ENCODE data around the gene CARS2.

DNA sequence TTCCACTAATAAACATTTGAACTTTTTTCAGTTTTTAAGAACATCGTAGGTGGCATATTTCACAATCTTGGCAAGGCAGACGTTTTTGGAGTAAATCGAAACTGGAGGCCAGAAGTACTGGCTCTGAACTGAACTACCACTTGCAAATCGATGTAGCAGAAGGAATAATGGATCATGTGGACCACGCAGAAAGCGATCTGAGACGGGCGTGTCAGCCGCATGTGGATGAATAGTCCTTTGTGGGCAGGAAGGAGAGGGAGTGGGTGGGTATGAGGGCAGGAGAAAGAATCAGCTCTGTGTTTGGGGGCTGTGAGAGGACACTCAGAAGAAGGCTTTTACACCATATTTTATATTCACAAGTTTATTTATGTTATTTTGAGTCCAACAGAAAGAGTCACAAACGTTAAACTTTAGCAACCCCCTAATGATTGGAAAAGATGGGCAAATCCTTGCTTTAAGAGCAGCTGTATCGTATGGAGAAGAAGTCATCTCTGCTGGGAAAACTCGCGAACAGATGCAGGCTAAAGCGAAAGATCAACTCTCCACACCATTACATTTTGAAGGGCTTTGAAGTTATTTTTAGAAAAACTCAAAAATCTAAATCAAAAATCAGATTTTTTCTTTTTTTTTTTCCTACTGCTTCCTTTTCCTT lies 90.5 kb downstream of the COL4A2 start:
- RRBS: no CpG with 5 or more reads among the region's 14 CpGs

GRCh38 chr13:110408264-110408789 lies 101.2 kb downstream of the COL4A2 start:
- RRBS: no CpG with 5 or more reads among the region's 15 CpGs

DNA sequence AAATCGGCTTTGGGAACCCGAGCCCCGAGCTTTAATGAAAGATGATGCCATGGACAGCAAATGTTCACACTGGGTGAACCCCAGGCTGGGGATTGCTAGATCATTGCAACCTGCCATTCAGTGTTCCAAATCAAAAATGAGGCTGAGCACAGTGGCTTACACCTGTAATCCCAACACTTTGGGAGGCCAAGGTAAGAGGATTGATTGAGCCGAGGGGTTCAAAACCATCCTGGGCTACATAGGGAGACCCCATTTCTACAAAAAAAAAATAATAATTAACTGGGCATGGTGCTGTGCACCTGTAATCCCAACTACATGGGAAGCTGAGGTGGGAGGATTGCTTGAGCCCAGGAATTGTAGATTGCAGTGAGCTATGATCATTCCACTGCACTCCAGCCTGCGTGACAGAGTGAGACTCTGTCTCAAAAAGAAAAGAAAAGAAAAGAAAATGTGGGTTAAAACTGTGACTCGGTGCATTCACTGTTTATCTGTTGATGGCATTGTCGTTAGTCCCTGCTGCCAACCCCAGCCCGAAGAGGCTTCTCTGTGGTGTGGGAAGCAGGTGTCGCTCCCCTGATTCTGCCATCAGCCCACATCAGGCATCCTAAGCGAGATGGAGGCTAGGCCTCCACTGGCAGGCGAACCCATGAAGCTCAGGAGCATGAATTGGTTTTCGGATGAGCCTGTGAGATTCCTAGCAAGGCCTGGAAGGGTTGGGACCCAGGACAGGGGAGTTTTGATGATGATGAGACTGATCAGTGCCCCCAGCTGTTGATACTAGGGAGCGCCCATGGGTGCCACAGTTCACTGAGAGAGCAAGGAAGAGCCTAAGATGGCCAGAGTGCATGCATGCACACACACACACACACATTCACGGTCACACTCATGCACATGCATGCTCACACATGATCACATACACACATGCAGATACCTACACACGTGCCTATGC lies 87.5 kb downstream of the RAB20 start:
- RRBS: no CpG with 5 or more reads among the region's 15 CpGs

DNA sequence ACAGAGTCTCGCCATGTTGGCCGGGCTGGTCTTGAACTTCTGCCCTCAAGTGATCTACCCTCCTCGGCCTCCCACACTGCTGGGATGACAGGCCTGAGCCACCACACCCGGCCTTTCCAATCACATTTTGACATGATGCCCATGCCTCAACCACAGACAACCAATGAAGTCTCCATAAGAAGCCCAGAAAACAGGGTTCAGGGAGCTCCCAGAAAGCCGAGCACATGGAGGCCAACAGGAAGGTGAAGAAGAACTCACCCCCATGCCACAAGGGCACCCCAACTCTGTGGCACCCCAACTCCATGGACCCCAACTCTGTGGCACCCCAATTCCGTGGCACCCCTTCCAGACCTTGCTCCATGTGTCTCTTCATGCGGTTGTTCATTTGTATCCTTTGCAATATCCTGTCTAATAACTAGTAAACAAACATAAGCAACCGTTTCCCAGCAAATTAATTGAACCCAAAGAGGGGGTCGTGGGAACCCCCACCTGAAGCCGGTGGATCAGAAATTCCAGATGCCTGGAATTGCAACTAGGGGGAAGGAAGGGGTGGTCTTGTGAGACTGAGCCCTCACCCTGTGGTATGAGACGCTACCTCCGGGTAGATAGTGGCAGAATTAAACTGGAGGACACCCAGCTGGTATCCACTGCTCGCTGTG lies 11.5 kb downstream of the RAB20 start:
- RRBS: 98% methylated on average over 3 of the region's 13 CpGs

DNA sequence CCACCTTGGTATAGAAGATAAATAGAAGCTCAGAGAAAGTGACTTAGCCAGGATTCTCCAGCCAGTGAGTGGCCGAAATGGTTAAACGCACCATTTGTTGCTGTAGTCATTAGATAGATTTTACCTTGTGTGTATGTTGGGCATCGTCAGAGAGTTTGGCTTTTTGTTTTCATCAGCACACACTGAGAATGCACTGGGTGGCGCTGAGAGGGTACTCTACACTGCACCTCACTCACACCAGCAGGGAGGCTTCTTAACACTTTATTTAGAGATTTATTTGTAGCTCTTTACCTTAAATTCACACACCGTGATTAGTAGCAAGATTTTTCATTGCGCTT lies 1.4 kb downstream of the NAXD start:
- RRBS: no CpG with 5 or more reads among the region's 6 CpGs

- RRBS: no CpG with 5 or more reads among the region's 9 CpGs
Measured at GRCh38 chr13:110618656-110619111, 3.3 kb downstream of the NAXD start.

- RRBS: 98% methylated on average over 2 of the region's 6 CpGs
Measured at GRCh38 chr13:110637483-110638051, 22.2 kb downstream of the NAXD start.

GRCh38 chr13:110705717-110706657 lies at the start of gene CARS2:
CARS2 (minus strand) TSS chr13:110706116.
- RRBS: 1% methylated on average over 22 of the region's 91 CpGs

GRCh38 chr13:111005886-111007336 lies 91.5 kb upstream of the ANKRD10 start:
- RRBS: 91% methylated on average over 4 of the region's 30 CpGs

DNA sequence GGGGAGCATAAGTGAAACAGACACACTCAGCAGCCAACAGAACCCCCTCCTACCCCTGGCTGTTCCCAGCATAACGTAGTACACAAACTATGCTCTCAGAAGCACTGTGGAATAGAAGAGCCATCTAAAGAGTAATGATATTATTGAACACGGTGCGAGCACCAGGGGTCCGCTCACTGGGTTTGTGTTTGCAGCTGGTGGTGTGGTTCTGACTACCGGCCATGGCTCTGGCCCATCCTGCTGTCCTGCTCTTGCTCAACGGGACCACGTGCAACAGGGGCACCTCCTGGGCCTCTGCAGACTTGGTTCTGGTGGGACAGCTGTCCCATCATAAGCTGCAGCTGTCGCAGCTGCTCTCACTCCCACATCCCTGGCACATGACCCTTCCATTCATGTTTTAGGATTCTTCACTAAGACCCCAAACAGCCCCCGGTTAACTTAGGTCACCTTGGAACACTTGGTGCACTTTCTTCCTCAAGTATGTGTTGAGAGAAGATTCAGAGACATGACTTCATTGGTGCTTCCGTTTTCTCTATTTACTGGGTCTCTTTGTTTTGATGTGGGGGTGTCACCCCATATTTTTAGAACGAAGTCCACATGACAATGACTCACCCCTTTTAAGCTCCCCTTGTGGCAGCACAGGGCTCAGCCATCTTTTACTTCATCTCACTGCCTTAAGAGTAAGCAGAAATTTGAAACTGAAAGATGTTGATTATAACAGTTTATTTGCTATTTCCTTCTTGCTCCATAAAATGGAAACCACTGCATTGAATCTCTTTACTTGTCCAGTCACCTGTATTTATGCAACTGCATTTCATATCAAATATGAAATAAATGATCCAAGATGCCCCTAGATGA lies 68.4 kb upstream of the ARHGEF7 start:
- RRBS: no CpG with 5 or more reads among the region's 11 CpGs

DNA sequence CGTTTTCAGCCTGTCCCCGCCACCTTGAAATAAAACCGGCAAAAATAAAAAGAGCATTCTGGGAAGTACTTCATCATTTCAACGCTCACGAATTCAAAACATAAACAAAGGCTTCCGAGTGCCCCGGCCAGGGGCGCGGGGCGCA lies 342 bp upstream of the ARHGEF7 start:
- RRBS: 24% methylated on average over 5 of the region's 10 CpGs

DNA sequence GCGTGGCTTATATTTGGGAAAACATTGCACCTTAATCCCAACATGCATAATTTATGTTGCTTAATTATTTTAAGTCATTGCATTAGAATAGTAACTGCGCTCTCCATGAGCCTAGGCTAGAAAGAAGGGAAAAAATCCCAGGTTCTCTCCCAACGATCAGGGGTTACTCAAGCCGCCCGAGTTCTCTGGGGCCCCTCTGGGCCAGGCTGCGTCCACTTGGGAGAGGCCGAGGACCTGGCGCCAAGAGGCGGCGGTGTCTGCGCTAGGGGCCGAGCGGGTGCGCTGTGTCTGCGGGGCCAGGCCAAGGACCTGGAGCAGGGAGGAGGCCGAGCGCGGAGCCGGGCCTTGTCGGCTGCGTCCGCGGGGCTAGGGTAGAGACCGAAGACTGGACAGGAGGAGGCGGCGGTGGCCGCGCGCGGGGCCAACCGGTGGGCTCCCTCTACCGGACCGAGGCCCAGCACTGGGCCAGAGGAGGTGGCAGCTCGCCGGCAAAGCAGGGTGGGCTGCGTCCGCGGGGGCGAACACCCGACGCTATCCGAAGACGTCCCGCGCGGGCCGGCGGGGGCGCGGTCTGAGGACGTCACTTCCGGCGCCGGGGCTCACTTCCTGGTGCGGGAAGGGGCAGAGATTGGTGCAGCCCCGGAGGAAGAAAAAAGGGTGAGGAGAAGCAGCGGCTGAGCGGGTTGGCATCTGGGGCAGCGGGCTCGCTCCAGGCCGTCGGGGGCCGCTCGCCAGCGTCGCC lies 38.1 kb downstream of the ARHGEF7 start:
- RRBS: 1% methylated on average over 31 of the region's 66 CpGs

GRCh38 chr13:111153807-111154334 lies 38.8 kb downstream of the ARHGEF7 start:
- RRBS: 2% methylated on average over 20 of the region's 55 CpGs

- RRBS: no CpG with 5 or more reads among the region's 5 CpGs
Measured at GRCh38 chr13:111175271-111175791, 60.2 kb downstream of the ARHGEF7 start.

GRCh38 chr13:111177767-111178373 lies 62.8 kb downstream of the ARHGEF7 start:
- RRBS: no CpG with 5 or more reads among the region's 7 CpGs

DNA sequence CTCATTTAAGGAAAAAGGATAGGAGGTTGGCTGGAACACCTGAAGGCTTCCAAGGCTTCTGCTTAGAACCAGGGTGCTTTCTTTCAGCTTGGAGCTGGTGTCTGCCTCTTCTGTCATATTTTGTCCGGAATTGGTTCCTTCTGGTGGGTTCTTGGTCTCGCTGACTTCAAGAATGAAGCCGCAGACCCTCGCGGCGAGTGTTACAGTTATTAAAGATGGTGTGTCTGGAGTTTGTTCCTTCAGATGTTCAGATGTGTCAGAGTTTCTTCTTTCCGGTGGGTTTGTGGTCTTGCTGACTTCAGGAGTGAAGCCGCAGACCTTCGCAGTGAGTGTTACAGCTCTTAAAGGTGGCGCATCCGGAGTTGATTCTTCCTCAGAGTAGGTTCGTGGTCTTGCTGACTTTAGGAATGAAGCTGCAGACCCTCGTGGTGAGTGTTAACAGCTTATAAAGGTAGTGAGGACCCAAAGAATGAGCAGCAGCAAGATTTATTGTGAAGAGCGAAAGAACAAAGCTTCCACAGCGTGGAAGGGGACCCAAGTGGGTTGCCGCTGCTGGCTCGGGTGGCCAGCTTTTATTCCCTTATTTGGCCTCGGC lies 74.1 kb downstream of the ARHGEF7 start:
- RRBS: no CpG with 5 or more reads among the region's 18 CpGs

- RRBS: no CpG with 5 or more reads among the region's 9 CpGs
Measured at GRCh38 chr13:111281631-111282239, 38.7 kb upstream of the TEX29 start.

DNA sequence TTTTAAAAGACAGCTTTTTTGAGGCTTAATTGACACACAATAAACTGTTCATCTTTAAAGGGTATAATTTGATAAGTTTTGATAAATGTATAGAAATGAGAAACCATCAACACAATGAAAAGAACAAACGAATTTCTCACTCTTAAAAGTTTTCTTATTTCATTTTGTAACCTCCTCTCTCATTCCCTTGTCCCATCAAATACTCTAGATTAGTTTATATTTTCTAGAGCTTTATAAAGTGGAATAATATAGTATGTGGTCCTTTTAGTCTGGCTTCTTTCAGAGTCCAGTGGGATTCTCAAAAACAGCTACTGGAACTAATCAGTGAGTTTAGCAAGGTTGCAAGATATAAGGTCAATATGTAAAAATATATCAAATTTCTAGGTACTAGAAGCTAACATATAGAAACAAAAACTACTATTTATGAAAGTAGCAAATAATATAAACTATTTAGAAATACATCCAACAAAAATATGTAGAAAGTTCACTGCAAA lies 133.0 kb downstream of the TEX29 start:
- RRBS: no CpG with 5 or more reads among the region's 1 CpG

DNA sequence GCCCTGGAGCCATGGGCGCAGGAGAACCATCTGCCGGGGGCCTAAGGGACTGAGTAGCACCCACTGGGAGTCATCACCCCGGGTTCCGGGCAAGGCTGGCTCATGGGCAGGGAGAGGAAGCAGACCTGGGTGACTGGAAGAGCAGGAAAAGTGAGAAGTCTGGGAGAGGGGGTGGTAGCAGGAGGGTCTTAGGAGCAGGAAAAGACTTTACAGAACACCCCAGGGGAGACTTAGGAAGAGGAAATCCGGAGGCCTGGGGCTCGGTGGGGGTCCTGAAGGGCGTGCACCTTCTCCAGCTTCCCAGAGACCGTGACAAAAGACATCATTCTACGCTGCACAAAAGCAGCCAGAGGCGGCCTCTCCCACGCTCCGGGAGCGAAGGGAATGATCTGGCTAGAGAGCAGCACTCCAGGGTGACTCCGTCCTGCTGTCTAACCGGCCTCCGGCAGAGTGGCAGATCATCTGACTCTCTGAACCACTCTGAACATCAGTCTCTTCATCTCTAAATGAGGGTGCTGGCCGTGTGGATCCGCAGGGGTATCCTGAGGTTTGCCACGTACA lies 172.9 kb upstream of the SOX1 start:
- RRBS: 71% methylated on average over 10 of the region's 19 CpGs

- RRBS: no CpG with 5 or more reads among the region's 13 CpGs
Measured at GRCh38 chr13:112236458-112237296, 139.5 kb upstream of the SPACA7 start.